Left lung (tissue), 1 donor: ENCODE measurements around the genes PLXNC1, NDUFA12 and VEZT.

- PRO-cap, result no peak
These were observed 112.1 kb downstream of the CRADD start for GRCh38 chr12:93789191-93789794.

- PRO-cap, result no peak
These were observed 137.4 kb downstream of the CRADD start for GRCh38 chr12:93814408-93815145.

DNA sequence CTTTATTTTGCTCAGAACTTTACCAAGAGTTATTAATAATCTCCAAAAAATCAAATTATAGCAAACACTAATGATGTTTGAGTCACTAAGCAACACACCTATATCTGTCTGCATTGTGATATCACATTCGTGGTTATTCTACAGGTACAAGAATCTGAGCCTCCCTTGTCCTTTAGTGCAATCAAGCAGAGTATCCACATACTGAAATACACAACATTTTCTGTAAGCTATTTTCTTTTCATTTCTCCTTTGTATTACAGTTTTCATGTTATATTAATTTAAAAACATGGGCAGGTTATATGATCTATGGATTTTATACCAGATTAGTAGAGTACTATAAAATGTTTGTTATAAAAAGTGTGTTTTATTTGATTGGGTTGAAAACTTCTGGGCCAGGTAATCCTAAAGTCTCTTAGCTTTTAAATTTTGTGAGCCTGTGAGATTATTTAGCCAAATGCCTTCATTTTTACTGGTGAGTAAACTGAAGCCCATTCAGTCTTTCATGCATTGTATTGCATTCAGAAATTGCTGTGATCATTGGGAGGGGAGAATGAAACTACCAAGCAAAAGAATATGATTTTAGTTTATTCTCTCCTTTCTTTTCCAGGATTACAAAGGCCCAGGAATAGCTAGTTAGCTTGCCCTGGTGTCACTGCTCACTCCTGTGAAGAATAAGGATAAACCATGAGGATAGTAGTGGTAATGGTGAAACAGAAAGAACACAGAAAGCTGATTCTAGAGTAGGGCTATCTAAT, 138.3 kb downstream of the CRADD start:
- PRO-cap, result no peak

DNA sequence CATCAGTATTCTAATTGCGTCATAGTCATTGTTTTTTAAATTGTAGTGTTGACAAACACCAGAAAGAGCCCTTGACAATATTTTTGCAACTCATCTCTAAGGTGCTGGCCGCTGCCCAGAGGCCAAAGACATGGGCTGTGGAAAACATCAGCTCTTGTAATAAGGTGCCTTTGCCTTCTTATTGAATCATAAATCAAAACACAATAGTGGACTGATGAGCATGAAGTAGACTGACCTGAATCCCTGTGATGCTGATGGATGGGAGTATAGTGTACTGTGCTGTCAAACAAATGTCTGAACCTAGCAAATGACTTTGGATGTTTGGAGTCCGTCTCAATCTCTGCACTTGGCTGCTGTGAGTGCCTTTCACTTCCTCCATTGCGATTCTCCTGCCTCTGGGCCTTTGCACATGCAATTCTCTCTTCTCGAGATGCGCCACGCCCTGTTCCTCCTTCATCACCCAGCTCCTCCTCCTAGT, 171.1 kb downstream of the CRADD start:
- PRO-cap, result no peak

DNA sequence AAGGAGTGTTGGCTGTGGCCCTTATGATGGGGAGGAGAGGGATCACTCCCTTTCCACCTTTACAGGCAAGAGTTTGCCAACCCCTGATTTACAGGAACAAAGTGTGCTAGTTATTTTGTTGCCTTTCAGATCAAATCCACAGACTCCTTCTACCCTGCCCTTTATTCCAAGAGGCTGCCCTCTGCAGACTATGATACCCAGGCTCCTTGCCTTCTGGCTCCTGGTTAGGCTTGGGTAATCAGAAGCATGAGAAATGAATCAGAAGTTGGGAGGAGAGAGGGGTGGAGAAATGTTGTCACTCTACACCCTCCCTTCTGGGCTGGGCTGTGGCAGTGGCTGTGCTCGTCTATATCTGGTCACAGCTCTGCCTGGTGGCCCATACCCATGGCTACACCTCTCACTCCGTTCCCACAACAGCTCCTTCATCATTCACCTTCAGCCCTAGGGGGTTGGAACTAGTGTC, 204.6 kb upstream of the PLXNC1 start:
- PRO-cap, result no peak

DNA sequence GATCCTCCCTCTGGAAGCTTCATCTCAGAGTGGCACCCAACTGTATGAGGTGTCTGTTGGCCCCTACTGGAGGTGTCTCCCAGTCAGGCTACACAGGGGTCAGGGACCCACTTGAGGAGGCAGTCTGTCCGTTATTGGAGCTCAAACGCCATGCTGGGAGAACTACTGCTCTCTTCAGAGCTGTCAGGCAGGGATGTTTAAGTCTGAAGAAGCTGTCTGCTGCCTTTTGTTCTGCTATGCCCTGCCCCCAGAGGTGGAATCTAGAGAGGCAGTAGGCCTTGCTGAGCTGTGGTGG, 140.8 kb upstream of the PLXNC1 start:
- PRO-cap, result no peak

- PRO-cap, result bidirectional peak, plus-strand start at chr12:94148701, minus-strand start at chr12:94148581
These were observed at the start of gene PLXNC1 for GRCh38 chr12:94148289-94148996. PLXNC1 (plus strand) TSS chr12:94148577.

GRCh38 chr12:94149540-94150328, 1.4 kb downstream of the PLXNC1 start:
- PRO-cap, result unidirectional peak, plus-strand start at chr12:94149669; bidirectional peak, plus-strand start at chr12:94149725, minus-strand start at chr12:94149689; bidirectional peak, plus-strand start at chr12:94149965, minus-strand start at chr12:94149969

GRCh38 chr12:94260499-94261095, 112.2 kb downstream of the PLXNC1 start:
- PRO-cap, result no peak

- PRO-cap, result no peak
These were observed 92.0 kb downstream of the CEP83 start for GRCh38 chr12:94367422-94368364.

- PRO-cap, result no peak
These were observed 88.4 kb downstream of the TMCC3 start for GRCh38 chr12:94561827-94562491.

GRCh38 chr12:94576205-94576553, 74.2 kb downstream of the TMCC3 start:
- PRO-cap, result no peak

DNA sequence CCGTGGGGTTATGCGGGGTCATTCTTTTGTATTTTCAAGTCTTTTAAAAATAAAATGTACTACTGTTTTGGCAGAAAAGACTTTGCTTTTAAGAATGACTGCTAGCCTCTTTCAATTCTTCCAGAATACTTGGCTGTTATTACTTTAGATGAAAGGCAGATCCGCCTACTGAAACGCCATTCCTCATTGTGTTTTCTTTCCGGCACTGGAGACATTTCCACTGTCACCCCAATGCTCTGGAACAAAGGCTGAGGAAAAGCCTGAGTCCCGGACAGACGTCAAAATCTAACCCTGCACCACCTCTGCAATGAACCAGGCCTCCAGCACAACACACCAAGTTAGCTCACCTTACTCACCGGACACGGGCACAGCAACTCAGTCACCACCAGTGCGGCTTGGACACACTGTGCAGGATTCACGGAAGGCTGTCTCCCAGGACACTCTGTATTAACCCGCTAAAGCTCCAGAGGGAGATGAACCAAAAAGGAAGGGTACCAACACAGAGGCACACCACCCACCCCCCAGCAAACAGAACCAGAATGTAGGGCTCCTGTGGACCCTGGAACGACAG, 62.5 kb downstream of the TMCC3 start:
- PRO-cap, result no peak

- PRO-cap, result no peak
These were observed 67.7 kb upstream of the TMCC3 start for GRCh38 chr12:94717914-94718563.

DNA sequence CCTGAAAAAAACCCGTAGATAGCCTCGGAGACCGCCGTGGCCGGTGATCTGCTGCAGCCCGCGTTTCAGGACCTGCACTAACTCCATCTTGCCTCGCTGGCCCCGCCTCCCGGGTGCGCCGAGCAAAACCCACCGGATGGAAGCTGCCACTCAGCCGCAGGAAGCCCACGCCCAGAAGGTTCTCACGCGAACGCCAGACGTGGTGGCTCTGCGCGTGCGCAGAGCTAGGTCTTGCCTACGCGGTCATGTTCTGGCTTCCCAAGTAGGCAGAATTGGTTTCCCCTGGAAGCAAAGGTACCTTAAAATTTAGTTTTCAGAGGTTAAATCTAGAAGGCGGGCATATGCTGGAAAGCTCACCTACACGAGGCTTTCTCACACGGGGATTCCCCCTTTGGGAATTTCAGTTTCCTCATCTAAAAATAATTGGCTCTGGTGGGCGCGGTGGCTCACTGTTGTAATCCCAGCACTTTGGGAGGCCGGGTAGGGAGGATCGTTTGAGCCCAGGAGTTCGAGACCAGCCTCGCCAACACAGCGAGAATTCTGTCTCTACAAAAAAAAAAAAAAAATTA, at the start of gene NDUFA12:
Gene NDUFA12, minus strand, starts transcription at position 104 of the 569 bp plus-strand sequence.
- PRO-cap, result bidirectional peak, plus-strand start at position 227 of the sequence, minus-strand start at position 117 of the sequence

- PRO-cap, result bidirectional peak, plus-strand start at chr12:95217812, minus-strand start at chr12:95217379
These were observed at the start of gene VEZT for GRCh38 chr12:95217724-95217986. VEZT (plus strand) TSS chr12:95217807.

DNA sequence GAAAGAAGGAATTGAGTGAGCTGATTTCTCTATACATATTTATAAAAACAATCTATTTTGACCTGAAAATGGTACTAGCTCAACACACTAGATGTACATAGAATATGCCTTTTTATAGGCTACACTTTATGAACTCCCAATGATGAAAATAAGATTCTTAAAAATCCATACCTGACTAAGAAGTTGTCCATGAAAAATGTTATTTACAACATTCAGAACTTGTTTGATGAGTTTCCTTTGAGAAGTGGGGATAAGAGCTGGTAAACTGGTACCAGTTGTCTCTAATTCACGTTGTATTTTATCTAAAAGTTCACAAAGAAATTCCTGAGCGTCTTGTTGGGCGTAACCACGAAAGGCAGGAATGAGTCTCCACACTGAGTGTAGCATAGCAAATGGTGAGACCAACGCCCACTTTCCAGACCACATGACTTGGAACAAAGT, 18.6 kb downstream of the USP44 start:
- PRO-cap, result no peak

- PRO-cap, result no peak
These were observed 50.8 kb downstream of the NTN4 start for GRCh38 chr12:95739447-95740460.

GRCh38 chr12:95772574-95773173, 17.9 kb downstream of the NTN4 start:
- PRO-cap, result no peak

DNA sequence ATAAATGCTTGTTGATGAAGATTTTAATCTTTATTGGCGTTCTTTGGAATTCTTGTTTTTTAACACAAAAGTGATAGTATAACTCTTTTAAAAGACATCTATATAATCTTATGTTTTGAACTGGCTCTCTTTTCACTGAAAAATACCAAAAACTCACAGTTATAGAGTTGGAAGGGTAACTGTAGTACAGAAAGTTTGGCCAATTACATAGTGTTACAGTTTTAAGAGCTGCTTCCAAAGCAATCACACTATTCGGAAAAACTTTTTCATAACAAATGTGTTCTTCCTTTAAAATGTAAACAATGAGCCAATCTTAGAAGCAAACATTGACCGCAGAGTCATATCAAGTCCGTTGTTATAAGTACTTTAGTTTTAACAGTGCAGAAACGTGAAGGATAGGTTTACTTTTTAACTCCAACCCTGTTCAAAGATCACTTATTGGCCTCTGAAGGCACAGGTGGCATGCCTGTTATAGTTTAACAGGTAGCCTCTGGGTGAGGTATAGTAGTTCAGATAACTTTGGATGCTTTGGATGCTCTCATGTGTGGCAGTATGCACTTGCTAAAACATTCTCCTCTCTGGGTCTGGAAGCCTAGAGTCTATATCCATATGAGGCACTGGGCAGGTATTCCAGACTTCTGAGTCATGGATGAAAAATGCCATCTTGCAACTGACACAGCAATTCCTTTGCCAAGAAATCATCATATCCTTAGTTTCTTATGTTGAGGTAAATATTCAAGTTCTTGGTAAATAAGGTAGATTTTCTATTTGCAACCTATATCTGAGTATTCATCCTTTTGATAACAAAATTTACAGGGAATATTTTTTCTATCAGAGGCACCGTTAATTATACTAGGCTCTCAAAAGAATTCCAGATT, 12.2 kb upstream of the NTN4 start:
- PRO-cap, result unidirectional peak, minus-strand start at position 577 of the sequence